ENCODE results near the genes IGLL1, DRICH1 and DERL3.

DNA sequence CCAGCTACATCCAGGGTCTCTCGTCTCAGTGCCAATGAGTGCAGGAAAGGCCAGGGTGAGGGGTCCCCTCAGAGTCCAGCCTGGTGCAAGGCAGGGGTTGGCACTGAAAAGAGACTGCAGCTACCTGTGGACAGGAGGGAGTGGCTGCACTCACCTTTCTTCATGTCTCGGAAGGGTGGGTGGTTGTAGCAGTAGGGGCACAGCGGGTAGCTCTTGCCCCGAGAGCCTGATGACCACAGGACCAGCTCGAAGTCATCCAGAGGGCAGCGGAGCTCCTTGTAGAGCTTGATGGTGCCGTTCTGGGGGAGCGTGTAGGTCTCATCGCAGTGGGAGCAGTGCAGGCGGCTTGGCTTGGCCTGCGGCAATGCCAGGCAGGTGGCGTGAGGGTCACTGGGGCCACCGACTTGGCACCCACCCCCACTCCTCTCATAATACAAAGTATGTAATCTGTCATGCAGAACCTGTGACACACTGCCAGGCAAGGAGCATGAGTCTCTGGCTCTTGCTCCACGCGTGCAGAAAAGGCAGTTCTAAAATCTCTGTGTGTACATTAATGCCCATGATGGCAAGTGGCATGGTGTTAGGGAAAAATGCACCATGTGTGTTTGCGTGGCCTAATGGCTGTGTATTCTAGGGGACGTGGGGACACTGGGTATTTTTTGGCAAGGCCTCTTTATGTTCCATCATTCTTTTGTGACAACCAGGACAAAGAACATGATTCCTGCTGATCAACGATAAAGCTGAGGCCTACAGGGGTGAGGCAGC, 5.9 kb upstream of the PPM1F start:
- PRO-cap, result no peak

DNA sequence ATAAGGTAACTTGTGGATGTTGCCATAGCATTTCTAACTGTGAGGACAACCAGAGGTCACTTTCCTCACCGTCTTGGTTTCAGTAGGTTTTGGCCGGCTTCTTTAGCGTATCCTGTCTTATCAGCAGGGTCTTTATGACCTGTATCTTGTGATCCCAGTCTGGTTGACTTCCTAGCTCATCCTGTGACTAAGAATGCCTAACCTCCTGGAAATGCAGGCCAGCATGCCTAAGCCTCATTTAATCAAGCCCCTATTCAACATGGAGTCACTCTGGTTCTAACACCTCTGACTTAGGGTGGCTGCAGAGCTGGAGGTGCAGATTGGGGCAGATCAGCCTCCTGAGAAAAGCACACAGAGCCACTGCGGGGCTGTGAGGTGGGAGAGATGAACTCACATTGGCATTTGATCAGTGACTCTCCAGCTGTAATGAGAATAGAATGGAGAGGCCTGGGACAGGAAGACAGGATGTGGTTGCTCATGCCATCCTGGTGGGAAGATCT, 41.1 kb upstream of the TOP3B start:
- PRO-cap, result no peak

DNA sequence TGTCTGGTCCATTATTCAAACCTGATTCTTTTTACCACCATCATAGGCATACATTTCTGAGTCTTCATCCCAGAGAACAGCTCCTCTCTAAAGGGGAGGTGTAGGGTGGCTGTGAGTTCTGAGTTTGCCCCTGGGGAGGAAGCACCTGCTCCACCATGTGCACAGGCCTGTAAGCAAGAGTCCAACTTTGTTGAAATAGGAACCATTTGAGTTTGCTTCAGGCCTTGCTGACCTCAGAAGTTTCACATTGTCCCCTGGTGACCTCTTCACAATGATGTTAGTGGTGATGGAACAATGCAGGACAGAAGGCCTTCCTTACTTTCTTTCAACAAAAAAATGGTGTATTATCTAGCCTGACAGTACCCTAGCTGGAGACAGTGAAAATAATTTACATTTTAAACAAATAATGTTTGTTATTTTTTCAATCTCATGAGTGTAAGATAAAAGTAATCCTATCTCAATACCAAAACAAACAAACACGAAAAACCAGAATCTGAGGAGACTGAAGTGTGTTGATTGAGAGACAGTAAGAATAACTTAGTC, 54.7 kb upstream of the TOP3B start:
- PRO-cap, result no peak

DNA sequence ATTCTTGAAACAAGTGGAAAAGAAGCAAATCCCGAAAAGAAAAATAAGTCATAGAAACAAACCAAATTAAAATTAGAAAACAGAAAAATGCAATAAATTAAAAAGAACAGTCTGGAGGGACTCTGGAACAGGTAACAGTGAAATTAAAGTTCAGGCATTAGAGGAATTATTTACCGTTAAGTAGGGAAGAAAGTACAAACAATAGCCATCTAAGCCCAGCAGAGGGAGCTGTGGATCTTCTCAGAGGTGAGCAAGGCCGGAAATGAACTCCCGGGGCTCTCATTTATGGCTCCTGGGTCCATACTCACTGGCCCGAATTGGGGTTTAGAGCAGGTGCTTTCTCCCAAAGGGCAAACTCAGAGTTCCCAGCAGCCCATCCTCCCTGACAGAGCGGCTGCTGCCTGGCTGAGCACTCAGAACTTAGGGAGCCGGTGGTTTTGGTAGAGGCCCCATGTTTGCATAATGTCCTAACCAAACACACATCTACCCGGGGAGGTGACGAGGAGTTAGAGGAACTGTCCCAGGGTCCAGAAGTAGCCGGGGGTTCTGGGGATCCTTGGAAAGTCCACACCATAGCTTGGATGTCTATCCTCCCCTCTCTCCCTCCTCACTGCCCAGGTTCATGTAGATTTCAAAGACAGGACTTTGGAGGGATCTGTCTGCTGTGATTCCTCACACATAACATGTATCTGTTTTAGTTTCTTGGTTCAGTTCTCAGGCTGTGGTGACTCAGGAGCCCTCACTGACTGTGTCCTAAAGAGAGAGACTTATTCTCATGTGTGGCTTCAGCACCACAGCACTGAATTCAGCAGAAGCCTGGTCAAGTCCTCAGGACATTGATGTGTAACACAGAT, 87.7 kb upstream of the VPREB1 start:
- PRO-cap, result no peak

DNA sequence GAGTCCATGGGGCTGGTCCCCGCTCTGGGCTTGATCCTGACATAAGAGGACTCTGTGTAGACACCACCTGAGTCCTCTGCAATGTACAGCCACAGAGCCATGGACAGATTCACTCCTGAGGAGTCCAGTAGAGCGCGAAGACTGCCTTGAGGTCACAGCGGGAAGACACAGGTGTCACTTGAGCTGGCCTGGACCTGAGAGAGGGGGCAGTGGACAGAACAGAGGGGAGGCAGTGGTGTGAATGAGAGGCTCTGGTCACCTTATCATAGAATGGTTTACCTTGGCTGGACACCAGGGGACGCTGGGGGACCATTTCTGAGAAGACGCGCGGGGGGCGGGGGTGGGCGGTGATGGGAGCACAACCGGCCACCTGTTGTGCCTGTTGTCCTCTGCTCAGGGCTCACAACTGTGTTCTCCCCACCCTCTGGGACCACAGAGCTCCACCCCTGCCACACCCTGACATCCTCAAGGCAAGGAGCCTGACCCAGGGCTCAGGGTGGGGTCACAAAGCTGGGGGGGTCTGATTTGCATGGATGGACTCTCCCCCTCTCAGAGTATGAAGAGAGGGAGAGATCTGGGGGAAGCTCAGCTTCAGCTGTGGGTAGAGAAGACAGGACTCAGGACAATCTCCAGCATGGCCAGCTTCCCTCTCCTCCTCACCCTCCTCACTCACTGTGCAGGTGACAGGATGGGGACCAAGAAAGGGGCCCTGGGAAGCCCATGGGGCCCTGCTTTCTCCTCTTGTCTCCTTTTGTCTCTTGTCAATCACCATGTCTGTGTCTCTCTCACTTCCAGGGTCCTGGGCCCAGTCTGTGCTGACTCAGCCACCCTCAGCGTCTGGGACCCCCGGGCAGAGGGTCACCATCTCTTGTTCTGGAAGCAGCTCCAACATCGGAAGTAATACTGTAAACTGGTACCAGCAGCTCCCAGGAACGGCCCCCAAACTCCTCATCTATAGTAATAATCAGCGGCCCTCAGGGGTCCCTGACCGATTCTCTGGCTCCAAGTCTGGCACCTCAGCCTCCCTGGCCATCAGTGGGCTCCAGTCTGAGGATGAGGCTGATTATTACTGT, 128.0 kb downstream of the ZNF280B start:
- PRO-cap, result no peak

- PRO-cap, result no peak
Measured at GRCh38 chr22:22714762-22715248, 70.4 kb downstream of the GGTLC2 start.

GRCh38 chr22:22720256-22720716, 75.9 kb downstream of the GGTLC2 start:
- PRO-cap, result no peak

- PRO-cap, result no peak
Measured at GRCh38 chr22:22753420-22753928, 109.1 kb downstream of the GGTLC2 start.

DNA sequence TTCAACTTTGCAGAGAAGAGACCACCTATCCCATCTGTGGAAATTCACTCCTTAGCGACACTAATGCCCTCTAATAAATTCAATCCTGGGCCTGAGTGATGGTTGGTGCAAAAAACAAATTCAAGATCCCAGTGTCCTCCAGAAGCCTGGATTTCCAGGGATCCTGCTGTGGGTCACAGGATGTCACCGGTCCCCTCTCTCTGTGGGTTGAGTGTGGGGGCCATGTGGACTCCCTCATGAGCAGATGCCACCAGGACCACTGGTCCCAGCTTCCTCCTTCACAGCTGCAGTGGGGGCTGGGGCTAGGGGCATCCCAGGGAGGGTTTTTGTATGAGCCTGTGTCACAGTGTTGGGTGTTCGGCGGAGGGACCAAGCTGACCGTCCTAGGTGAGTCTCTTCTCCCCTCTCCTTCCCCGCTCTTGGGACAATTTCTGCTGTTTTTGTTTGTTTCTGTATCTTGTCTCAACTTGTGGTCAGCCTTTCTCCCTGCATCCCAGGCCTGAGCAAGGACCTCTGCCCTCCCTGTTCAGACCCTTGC, 17.1 kb downstream of the IGLL5 start:
- PRO-cap, result no peak

GRCh38 chr22:22910784-22911100, 23.1 kb downstream of the IGLL5 start:
- PRO-cap, result no peak

DNA sequence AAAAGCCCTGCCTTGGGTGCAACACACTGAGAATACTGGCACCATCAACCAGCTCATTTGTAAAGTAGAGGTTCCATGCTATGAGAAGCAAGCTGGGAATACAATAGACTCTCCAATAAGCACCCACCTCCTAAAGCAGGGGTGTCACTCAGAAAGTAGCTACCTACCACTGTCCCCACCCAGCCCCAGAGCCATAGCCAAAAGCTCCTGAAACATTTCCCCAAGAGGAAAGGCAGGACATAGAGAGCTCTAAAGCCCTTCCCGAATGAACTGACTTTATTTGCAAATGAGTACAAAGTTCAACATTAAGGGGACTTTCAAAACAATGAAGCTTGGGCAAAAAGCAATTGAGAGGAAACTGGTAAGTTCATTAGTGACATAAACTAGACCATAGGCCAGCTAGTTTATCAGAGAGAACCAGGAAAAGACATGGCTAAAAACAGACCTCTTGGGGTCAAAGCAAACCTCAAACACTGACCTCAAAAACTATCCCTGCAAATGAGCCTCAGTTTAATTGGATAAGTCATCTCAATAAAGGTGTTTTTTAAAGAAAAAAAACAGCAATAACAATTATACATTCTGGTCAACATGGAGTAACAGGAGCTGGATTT, 72.7 kb downstream of the IGLL5 start:
- PRO-cap, result no peak

GRCh38 chr22:23141692-23141882, 203 bp downstream of the RSPH14 start:
- PRO-cap, result no peak

DNA sequence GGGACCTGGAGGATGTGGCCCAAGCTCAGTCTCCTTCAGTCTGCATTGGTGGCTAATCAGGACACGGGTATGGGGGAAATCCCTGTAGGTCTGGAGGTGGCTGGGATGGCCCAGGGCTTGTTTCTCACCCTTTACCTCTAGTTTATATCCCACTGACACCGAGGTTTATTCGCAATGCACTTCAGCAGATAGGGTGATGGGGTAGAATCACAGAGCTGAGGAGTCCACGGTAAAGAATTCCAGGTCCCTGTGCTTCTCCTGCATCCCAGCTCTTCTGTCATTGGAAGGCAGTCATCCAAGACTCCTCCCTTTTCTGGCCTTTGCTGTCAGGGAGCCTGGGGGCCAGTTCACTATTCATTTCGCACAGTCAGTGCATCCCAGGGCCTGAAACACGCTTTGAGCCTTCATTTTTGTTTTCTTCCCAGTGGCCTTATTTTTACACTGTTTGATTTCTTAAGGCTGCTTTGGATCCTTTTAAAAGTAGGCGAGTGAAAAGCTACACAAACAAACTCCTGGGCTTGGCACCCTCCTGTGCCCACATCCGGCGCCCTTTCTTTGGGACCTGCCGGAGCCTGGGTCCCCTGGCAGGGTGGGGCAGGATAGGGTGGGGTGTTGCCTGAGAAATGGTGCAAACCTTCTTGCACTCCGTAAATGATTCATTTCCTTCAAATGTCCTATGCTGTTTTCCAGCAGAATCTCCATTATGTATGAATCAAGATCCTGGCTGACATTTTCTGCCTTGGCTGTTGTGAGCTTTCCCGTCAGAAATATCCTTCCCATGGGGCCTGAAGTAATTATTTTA, 45.4 kb downstream of the BCR start:
- PRO-cap, result no peak

- PRO-cap, result no peak
Measured at GRCh38 chr22:23289055-23289754, 108.9 kb downstream of the BCR start.

DNA sequence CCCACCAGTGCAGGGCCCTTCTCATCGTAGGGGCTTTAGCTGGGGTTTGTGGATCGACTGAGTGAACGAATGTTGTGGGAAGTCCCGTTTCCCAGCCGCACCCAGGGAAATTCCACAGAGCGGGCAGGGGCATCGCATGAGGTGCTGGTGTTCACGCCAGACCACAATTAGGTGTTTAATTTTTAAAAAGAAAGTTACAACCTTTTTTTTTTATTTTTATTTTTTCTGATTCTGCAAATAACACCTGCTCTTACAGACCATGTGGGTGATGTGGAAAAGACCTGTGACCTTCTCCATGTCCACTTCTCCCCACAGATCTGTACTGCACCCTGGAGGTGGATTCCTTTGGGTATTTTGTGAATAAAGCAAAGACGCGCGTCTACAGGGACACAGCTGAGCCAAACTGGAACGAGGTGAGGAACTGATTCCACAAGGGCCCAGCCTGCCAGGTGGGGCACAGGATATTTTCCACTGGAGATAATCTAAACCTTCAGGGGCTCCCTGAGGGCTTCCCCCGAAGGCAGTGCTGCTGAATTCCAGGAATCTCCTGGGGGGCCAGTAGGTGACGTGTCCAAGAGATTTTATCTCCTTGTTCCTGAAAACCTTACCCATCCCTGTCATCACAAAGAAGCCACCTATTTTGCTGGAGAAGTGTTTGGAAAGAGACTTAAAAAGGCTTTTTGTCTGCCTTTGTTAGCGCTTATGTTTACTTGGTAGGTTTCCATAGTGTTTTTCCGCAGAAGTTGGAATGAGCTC, 112.1 kb downstream of the BCR start:
- PRO-cap, result no peak

GRCh38 chr22:23579806-23580955, at the start of gene IGLL1:
Gene IGLL1, minus strand, starts transcription at chr22:23580290.
- PRO-cap, result no peak

GRCh38 chr22:23632251-23632560, at the start of gene DRICH1:
Gene DRICH1, minus strand, starts transcription at chr22:23632321.
- PRO-cap, result no peak

- PRO-cap, result unidirectional peak, plus-strand start at chr22:23839431
Measured at GRCh38 chr22:23838642-23839624, at the start of gene DERL3. Gene DERL3, minus strand, starts transcription at chr22:23839006.

DNA sequence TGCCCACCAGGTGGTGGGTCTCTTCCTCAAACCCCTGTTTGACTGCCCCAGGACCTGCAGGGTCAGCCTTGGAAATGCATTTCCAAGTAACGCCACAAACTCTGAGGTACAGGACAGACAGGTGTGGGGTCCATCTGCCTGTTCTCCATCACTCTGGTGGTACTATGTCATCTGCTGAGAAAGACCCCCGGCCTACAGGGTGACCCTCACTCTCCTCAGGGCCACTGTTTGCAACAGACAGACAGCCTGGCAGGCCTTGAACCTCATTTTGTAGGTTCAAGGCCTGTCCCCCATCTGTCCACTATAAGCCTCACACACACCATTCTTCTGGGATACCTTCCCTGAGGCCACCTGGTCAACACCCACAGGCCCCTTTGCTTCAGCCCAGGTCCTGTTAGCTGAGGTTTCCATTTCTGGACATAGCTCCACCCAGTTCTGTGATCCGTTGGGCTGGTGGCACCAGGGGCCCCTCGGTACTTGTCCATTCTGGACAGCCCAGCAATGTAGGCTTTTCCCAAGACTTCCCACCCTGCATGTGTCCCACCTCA, 3.0 kb downstream of the MIF start:
- PRO-cap, result no peak

DNA sequence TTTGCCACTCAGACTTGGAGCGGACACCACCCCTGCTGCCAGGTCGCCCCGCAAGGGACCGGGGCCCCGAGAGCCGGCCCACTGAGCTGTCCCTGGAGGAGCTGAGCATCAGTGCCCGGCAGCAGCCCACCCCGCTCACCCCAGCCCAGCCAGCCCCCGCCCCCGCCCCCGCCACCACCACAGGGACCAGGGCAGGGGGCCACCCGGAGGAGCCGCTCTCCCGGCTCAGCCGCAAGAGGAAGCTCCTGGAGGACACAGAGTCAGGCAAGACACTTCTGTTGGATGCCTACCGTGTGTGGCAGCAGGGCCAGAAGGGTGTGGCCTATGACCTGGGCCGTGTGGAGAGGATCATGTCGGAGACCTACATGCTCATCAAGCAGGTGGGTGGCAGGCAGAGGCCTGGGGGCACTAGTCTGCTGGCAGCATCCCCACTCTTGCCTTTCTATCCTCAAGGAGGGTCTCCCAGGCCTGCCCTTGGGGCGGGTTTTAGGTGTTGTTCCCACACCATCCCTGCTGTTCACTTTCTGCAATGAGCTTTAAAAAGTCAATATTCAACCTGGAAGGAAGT, 14.3 kb upstream of the SUSD2 start:
- PRO-cap, result no peak